Myometrial cell (primary cell): ENCODE measurements around a stretch of chr6.

GRCh38 chr6:147296641-147297245, 92.5 kb downstream of the STXBP5 start:
- RAMPAGE, long total RNA = no peak

- RAMPAGE, long total RNA = no peak
Observed at GRCh38 chr6:147321788-147322799, 117.9 kb downstream of the STXBP5 start.

- RAMPAGE, long total RNA = no peak
Observed at GRCh38 chr6:147331402-147332817, 127.7 kb downstream of the STXBP5 start.

DNA sequence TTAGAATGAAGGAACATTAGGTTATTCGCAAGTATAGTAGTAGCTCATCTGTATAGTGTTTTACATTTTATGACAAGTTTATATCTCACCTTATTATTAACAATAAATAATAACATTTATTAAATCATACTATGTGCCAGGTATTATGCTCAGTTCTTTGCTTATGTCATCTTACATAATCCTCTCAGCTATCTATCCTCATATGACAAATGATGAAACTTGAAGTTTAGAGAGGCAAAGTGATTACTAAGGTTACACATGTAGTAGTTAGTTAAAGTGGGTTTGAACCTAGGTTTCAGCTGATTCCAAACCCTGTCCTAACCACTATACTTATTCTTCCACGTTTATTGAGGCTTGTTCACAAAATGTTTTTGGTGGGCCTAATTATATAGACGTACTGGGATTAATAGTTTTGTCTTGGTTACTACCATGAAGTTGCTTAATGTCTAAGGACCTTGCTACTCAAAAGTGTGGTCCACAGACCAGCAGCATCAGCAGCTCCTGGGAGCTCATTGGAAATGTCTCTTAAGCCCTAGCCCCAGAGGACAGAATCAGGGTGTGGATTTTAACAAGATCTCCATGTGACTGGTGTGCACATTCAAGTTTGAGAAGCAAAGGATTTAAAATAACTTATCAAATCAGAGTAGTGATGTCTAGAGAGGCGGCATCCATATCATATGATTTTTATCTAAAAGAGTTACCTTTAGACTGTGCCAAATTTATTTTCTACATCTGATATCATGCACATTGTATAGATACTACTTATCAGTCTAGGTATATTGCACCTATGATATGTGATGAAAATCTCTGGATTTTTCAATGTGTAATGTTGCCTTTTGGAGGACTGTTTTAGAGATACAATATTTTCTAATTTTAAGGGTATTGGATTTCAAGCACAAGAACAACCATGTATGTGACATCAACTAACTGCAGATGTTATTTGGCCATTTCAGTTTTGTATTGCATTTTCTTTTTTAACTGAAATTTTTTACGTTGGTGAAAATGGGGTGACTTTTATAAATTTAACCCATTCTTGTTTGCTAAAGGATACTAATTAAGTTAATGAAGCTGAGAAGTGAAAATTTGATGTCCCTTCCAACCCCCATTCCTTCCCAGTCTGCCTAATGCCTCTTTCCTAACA, 146.8 kb downstream of the STXBP5 start:
- RAMPAGE, long total RNA = no peak

DNA sequence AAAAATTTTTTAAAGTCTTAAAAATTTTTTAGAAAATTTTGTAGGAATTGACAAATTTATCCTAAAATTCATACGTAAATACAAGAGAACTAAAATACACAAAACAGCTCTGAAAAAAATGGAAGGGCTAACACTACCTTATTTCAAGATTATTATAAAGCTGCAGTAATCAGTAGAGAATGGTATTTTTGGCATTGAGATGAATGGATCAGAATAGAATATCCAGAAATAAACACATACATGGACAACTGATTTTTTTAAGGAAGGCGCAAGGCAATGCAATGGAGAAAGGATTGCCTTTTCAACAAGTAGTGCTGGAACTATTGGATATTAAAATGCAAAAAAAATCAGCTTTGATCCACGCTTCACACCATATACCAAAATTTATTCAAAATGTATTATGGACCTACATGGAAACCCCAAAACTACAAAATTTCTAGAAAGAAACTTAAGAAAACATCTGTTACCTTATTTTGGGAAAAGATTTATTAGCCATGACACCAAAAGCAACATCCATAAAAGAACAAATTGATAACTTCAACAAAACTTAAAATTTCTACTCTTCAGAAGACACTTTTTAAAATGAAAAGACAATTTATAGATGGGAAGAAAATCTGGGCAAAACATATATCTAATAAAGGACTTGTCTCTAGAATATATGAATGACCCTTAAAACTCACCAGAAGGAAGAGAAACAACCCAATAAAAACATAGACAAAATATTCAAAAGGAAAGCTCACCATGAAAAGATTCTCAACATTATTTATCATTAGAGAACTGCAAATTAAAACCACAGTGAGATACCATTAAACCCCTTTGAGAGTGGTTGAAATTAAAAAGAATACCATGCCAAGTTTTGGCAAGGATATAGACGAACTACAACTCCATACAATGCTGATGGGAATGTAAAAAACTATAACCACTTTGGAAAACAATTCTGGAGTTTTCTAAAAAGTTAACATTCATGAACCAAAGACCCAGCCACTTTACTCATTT, 139.3 kb upstream of the SAMD5 start:
- RAMPAGE, long total RNA = no peak

GRCh38 chr6:147387509-147387881, 121.0 kb upstream of the SAMD5 start:
- RAMPAGE, long total RNA = no peak

DNA sequence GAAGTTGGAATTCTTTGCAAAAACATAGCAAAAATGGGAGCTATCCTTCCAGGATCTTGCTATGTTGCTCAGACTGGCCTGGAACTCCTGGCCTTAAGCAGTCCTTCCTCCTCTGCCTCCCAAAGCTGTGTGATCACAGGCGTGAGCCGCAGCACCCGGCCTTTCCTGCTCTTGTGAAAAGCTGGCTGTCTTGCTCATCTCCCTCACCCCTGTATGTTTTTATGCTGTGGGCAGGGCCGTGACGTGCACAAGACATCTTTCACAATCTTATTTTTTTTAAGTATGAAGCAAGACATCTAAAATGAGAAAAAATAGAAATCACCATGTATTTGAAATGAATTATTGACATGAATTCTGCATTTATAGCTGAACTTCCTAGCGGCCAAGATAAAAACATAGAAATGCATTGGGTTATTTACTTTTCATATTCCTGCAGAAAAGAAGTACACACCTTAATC, 110.5 kb downstream of the SAMD5 start:
- RAMPAGE, long total RNA = no peak

GRCh38 chr6:148075420-148075847, 267.2 kb upstream of the SASH1 start:
- RAMPAGE, long total RNA = no peak

- RAMPAGE, long total RNA = no peak
Observed at GRCh38 chr6:148345194-148345720, 2.6 kb downstream of the SASH1 start.

DNA sequence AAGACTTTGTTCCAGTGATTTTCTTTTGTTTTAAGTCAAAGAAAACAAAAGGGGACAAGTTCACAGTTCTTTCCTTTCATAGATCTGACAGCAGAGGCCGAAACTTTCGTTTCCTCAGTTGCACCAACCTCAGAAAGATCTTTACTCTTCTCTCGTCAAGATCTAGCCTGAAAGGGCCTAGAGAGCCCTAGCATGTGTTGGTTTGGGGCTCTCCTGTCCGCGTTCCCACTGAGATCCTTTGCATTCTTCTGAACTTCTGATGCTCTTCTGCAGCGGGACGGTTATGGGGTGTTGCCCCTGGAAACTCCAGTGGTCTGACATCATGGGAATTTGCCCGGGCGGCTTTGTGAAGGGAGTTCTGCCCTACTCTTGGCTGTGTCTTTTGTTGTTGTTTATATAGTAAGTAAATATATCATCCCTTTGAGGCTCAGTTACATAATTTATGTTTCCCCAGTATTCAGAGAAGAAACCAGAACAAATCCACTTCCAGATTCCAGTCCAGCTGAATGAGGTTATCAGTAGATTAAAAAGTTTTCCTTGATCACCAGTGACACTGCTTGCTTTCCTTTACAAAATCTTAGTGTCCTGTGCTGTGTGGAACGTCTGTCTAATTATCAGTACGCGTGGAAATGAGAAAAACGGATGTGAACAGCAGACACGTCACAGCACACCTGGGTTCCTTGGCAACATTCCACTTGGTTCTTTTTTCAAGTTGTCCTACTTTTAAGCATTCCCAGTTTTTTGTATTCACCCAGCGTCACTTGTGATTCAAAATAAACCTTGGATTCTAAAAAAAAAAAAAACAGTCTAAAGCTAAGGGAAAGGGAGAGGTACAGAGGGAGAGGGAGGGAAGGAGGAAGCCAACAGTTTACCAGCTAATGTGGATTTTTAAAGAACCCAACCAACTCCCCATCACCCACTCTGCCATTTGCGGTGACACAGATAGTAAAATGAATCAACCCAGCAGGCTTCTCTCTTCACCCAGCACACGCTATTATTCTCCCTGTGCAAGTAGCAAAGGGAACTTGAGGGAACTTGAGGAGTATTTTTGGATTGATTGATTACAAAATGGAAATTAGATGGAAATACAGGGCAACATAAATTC, 129.4 kb downstream of the SASH1 start:
- RAMPAGE, long total RNA = no peak

DNA sequence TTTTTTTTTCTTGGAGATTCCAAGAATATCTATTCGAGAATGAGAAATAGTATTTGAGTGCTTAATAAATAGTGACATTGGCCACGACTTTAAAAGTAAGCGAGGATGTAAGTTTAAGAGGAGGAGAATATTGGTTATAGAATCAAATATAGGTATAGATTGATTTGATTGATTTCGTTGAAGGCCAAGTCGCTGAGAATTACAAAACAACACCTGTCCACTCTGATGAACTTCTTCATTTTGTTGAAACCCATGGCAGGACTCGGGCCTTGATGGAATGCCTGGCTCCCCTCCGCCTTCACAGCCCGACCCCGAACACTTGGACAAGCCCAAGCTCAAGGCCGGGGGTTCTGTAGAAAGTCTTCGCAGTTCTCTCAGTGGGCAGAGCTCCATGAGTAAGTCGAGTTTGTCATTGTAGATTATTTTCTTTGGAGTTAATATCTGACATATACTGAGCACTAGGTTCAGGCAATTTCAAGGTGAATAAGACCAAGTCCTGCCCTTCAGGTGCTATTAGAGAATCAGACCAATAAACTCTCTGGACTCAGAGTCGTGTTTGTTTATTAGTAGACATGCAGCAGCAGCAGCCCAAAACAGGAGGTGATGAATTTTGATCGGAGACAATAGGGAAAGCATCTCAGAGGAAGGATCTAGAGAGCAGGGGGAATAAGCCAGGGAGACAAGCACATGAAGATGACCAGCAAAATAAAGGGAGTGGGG, 188.8 kb downstream of the SASH1 start:
- RAMPAGE, long total RNA = no peak

GRCh38 chr6:148548266-148548827, 198.5 kb upstream of the UST start:
- RAMPAGE, long total RNA = no peak

GRCh38 chr6:148603994-148604400, 142.8 kb upstream of the UST start:
- RAMPAGE, long total RNA = no peak

GRCh38 chr6:148979352-148979988, 232.6 kb downstream of the UST start:
- RAMPAGE, long total RNA = no peak

GRCh38 chr6:149128274-149129030, 189.1 kb upstream of the TAB2 start:
- RAMPAGE, long total RNA = no peak

DNA sequence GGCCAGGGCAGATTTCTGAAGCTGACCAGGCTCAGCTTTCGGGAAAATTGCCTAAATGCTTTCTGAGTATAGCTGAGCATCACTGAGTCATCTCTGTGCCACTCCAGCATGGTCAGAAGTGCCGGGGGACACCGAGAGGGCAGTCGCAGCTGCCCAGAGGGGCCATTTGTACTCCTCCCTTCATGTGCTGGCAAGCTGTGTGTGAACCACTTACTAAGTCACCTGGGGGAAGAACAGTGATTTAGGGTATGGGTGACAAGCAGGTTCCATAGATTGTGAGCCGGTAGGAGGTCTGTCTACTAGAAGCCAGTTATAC, 147.6 kb upstream of the TAB2 start:
- RAMPAGE, long total RNA = no peak

DNA sequence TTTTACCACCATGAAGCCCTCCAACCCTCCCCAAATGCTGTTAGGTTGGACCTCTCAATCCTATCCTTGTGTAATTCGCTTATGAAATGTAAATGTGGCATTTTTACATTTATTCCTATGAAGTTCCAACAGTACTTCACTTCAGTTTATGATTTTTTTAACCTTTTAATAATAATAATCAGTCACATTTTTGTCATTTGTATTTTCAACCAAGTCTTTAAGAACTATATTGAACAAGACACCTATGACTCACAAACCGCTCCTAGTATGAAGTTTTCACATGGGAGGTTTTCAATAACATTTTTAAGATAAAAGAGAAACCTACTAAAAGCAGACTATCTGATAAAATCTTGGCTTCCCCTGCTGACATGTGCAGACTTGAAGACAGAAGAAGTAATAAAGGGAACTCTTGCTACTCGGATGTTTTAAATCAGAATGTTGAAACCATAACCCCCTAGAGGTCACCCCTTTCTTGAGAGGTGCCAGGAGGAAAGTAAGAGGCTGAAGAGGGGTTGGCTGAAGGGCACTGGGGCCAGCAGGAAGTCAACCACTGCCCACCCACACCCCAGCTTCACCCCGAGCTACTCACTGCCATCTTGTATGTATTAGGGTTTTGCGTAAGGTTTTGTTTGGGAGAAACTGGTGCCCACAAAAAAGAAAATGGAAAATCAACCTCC, 83.5 kb upstream of the TAB2 start:
- RAMPAGE, long total RNA = no peak

GRCh38 chr6:149322045-149322845, 4.7 kb downstream of the TAB2 start:
- RAMPAGE, long total RNA = no peak

- RAMPAGE, long total RNA = no peak
Observed at GRCh38 chr6:149324332-149324866, 6.9 kb downstream of the TAB2 start.

DNA sequence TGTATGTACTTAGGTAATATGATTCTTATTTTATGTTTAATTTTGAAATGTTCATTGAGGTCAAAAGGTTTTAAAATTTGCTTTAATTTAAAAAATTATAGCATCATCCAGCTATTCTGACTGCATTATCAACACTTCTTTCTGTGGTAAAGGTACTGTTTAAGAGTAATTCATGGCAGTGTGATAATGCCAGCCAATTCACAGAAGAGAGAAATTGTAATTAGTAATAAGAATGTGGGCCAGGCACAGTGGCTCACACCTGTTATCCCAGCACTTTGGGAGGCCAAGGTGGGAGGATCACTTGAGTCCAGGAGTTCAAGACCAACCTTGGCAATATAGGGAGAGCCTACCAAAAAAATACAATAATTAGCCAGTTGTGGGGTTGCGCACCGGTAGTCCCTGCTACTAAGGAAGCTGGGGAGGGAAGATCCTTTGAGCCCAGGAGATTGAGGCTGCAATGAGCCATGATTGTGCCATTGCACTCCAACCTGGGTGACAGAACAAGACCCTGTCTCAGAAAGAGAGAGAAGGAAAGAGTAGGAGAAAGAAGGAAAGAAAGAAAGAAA, 30.4 kb downstream of the TAB2 start:
- RAMPAGE, long total RNA = no peak